SP-49 (cell line): Measurements from ENCODE around the gene FLT1.

- PRO-cap = no peak
Observed at GRCh38 chr13:27403305-27403789, 21.1 kb upstream of the GTF3A start.

DNA sequence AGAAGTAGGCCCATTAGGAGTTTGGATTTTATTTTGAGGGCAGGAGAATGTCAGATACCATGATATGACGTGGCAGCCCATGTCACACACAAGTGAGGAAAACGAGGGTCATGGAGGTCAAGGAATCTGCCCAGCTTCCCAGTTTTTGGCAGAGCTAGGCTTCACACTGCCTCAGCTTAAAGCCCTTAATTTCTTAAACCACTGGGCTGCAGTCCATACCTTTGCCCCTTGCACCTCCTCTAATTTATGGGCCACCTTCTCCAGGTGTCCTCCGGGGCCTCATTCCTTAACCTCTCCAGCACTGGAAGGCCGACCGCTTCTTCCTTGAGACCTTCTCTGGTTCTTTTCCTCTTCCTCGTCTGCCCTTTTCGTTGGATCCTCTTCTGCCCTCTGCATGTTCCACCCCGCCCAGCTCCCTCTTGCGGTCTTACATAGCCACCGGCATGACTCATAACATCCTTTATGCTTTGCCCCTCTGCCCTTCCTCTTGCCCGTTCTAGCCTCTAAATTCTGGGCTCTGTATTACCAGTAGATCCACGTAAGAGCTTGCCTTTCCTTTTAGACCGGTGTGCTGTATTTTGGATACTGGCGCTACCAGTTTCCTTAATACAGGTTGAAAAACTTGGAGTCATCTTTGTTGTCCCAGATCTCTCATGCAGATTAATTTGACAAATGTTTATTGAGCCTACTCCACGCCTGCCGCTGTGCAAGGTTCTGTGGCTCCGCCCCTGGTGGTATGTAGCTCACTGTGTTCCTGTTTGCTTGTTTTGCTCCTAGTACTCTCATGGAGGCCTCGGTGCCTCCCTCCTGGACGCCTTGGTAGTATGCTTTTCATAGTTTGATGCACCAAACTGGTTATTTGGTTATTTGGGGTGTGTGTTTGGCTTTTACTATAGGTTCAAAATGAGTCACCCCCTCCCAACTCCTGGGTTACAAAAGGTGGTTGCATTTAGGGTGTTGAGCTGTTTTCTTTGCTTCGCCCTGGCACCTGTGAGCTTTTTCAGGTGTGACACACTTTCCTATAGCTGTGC, 1.5 kb downstream of the GTF3A start:
- PRO-cap = unidirectional peak, minus-strand start at position 392 of the sequence

- PRO-cap = bidirectional peak, plus-strand start at chr13:27455760, minus-strand start at chr13:27455490
Observed at GRCh38 chr13:27455648-27455898, 5.2 kb upstream of the MTIF3 start.

DNA sequence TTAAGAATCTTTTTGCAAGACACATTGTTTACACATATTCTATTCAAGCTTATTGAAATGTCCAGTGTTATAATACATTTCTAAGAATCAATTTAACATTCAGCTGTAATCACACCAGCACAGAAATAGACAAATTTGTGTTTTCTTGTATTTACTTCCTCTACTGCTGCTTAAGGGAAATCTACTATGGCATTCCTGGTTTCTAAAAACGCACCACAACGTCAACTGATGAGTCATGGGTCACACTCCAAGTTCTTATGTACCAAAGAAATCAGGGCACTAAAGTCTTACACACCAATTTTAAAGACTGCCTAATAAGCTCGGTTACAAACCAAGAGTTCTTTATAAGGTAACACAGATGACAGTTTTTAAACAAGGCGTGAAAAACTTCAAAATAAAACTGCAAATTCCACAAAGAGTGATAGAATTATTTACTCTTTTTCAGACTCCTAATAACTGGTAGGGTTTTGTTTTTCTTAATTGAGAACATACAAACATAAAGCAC, 13.2 kb downstream of the LNX2 start:
- PRO-cap = no peak

DNA sequence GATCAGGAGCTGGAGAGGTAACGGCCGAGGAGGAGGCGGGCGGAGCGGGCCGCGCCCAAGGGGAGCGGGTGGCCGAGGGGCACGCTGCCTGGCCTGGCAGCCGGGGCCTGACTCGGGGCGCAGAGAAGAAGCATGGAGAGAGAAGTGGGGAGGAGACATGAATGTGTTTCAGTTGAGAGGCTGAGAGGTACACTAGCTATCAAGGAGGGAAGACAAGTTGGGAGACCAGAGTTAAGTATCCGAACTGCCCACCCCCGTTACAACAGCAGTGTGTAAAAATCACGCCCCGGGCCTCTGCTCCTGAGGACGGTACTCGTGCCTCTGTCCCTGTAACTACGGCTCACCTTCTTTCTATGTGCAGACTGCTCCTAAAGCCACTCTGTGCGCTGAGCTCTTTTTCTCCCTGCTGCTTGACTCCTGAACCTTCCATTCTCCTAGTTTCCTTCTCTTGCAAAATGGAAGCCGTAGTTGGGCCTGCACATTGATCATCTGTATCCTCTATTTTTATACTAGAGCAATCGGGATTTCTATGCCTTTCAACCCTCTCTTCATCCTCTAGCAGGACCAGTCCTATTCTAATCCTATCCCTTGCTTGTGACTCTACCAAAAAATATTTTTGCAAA, 412 bp downstream of the POLR1D start:
- PRO-cap = no peak

GRCh38 chr13:27953836-27954951, 14.9 kb downstream of the CDX2 start:
- PRO-cap = no peak

- PRO-cap = no peak
Observed at GRCh38 chr13:27957038-27957306, 12.1 kb downstream of the CDX2 start.

- PRO-cap = no peak
Observed at GRCh38 chr13:28160146-28160446, 21.8 kb downstream of the PAN3 start.

DNA sequence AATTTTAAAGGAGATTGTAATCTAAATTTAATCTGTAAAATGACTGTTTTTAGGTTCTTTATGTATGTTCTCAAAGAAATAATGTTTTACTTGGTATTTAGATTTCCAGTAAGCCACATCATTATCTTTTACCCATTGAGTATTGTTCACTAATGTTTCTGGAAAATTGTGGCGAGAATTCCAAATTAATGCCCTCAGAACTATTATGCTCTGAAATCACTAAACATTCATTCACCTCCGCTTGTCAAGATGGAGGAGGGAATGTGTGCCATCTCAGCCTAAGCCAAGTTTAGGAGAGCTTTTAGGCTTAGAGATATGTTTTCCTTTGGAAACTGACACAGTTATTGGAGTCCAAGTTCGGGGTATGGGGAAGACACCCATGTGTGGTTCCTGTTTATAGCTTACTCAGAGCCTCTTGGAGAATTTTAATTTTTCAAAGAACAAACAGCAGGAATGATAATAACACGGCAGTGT, 44.9 kb downstream of the PAN3 start:
- PRO-cap = no peak

- PRO-cap = no peak
Observed at GRCh38 chr13:28195285-28195871, 57.0 kb downstream of the PAN3 start.

- PRO-cap = unidirectional peak, minus-strand start at chr13:28495128
Observed at GRCh38 chr13:28494684-28495723, at the start of gene FLT1. FLT1 (minus strand) TSS chr13:28495128.

GRCh38 chr13:29572987-29573642, 22.4 kb downstream of the SLC7A1 start:
- PRO-cap = no peak

DNA sequence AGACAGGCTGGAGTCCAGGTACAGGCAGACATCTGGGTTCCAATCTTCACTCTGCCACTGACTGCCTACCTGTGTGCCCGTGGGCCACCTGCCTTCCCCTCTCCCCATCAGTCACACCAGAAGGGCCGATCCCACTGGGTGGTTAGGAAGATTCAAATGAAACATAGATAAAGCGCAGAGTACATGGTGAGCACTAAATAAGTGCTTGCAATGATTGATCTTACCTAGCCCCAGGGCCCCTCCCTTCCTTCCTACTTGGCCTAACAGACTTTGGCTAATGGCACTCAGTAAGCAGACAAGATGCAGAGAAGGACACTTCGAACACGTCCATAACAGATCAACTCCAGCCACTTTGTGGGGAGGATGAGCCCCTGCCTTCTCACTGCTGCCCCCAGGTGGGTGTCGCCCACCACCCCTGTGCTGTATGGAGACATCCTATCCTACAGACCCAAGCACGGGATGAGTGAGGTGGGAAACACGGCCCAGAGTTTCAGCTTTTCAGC, 5.7 kb downstream of the SLC7A1 start:
- PRO-cap = no peak

DNA sequence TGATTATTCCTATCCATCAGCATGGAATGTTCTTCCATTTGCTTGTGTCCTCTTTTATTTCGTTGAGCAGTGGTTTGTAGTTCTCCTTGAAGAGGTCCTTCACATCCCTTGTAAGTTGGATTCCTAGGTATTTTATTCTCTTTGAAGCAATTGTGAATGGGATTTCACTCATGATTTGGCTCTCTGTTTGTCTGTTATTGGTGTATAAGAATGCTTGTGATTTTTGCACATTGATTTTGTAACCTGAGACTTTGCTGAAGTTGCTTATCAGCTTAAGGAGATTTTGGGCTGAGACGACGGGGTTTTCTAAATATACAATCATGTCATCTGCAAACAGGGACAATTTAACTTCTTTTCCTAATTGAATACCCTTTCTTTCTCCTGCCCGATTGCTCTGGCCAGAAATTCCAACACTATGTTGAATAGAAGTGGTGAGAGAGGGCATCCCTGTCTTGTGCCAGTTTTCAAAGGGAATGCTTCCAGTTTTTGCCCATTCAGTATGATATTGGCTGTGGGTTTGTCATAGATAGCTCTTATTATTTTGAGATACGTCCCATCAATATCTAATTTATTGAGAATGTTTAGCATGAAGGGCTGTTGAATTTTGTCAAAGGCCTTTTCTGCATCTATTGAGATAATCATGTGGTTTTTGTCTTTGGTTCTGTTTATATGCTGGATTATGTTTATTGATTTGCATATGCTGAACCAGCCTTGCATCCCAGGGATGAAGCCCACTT, 24.9 kb downstream of the UBL3 start:
- PRO-cap = no peak

DNA sequence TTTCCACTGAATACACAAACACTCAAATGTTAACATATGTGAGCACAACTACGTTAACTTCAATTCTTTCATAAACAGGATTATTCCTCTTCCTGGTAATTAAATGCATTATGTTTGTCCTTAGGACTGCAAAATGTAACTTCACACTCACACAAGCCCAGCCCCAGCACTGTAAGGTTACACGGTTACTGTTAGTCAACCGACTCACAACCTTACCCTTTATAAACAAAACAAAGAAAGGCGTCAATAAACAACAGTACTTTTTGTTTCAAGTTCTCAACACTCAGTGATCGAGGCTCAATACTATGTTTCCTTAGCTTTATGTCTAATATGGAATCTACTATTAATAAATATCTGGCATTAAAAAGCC, 1.9 kb downstream of the UBL3 start:
- PRO-cap = no peak

GRCh38 chr13:29925221-29925815, 74.9 kb upstream of the UBL3 start:
- PRO-cap = no peak

- PRO-cap = no peak
Observed at GRCh38 chr13:30142792-30143302, 164.5 kb downstream of the KATNAL1 start.

- PRO-cap = no peak
Observed at GRCh38 chr13:30148621-30148866, 158.8 kb downstream of the KATNAL1 start.

DNA sequence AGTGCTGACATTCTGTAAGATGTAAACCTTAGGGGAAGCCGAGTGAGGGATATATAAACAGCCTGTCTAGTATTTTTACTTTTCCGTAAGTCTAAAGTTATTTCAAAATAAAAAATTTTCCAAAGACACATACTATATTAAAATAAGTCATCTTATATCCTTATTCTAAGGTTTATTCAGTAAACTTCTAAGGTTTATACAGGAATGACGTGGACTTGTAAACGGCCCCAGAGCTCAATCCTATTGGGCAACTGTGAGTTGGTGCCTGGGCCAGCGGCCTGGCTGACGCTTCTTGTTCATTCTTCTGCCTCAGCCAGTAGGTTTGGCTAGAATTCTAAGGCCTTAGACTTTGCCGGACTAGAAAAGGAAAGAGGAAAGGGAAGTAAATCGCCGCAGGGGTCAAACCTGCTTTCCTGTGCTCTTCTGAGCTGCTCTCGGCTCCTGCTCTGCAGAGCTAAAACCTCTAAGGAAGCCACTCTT, 33.6 kb upstream of the UBE2L5 start:
- PRO-cap = no peak

DNA sequence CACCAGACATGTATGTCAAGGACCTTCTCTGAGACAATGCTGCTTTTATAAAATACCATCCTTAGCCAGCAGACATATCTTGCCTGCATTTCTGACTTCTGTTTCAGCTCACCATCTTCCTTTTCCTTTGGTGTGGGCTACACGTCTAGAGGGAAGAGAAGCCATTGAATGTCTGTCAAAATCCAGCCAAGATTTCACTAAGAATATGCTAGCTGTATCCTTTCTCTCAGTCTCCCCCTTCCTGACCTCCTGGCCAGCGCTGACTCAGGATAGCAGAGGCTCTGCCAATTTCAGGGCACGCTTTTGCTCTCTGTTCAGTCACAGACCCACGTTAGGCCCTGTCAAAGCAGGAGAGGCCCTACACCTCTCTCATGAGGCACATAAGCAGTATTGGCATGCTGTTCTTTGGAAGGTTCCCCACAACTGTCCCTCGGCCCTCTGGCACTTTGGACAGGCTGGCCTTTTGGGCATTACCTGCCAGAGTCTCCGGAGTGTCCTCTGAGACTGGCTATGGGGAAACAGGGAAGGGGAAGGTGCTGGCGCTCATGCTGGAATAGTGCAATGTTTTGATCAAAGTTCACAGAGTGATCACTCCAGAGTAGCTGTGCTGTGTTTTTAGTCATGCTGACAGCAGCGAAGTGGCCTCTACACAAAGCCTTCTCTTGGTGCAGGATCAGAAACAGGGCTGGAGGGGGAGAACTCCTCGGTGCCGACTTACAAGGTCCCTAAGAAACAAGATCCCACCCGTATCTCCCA, 23.7 kb upstream of the UBE2L5 start:
- PRO-cap = no peak